Right ventricle myocardium (tissue), 1 donor: Measurements from ENCODE around the genes PTBP1 and ATP5F1D.

DNA sequence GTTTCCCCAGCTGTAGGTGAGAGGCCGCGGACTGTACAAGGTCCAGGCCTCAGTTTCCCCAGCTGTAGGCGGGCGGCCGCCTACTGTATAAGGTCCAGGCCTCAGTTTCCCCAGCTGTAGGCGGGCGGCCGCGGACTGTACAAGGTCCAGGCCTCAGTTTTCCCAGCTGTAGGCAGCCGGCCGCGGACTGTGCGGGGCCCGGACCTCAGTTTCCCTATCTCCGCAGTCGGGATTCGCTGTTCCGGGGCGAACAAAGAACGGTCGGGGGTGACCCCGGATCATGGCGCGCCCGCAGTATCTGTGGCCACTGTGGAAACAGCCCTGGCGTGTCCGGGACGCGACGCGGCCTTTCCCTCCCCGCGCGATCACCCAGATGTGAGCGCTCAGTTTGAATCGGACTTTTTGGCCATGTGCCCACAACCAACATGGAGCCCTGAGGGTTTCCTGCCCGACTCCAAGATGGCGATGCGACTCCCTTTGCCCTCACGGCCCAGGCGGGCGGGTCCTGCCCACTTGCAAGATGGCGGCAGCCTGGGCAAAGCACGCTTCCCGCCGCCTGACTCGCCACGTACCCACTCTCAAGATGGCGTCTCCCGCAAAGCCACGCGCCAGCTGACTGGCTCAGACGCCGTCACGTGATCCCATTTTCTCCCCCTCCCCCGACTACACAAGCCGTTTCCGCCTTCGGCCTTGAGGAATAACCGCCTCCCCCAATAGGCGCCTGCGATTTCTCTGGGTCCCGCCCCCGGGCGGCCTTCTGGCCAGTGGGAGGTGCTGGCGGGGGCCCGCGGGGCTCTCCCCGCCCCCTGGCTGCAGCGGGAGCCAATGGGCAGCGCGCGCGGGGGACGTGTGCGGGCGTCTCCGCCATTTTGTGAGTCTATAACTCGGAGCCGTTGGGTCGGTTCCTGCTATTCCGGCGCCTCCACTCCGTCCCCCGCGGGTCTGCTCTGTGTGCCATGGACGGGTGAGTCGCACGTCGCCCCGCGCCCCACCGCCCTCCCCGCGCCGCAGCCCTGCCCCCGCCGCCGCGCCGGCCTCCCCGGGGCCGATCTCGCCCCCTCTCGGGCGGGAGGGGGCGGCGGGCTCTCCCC, at the start of gene PTBP1:
TSS of gene PTBP1 (plus strand) at position 911 of the 1,091 bp plus-strand sequence.
- PRO-cap, 2 experiments, result peak in 2 of 2 experiments; most common plus-strand start position 911 of the sequence (in 2); most common minus-strand start position 427 of the sequence (in 2)

DNA sequence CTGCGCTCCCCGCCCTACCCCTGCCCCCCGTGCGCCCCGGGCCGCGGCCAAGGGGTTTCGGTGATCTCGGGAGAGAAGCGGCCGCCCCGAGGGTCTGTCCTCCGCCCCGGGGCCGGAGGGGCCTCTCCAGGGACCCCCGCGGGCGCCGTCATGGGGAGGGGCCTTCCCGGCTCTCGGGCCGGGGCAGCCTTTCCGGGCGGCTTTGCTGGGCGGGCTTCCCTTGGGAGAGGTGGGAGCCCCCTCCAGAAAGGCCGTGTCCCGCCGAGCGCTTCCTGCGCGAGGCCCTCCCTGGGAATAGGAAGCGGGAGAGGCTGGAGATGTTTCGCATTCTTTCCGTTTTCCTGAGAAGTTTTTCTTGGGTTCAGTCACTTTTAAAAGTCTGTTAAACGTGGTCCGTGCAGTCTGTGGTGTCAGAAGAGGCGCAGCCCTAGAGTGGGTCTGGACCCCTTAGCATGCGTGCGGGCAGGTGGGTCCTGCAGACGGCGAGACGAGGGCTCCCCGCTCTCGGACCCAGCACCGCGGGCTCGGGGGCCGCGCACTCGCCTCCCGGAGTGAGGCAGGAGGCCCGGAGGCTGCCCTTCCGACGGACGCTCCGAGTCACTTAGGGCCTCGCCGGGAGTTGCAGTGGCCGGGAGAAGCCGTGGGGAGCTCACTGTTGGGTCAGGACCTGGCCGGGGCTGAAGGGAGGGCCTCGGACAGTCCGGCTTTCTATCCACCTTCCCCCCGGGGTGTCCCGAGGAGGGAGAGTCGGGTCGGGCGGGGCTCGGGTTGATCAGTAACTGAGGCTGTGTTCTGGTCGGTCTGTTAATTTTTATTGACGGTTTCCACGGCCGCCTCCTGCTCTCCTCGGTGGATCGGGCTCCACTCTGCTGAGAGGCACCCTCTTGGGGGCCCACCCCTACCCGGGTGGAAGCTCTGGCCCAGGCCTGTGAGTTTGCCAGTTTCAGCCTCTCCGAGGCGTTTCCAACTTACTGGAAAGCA, 1.1 kb downstream of the PTBP1 start:
- PRO-cap, 2 experiments, result peak in 2 of 2 experiments; most common plus-strand start position 368 of the sequence (in 2); most common minus-strand start position 204 of the sequence (in 2)

DNA sequence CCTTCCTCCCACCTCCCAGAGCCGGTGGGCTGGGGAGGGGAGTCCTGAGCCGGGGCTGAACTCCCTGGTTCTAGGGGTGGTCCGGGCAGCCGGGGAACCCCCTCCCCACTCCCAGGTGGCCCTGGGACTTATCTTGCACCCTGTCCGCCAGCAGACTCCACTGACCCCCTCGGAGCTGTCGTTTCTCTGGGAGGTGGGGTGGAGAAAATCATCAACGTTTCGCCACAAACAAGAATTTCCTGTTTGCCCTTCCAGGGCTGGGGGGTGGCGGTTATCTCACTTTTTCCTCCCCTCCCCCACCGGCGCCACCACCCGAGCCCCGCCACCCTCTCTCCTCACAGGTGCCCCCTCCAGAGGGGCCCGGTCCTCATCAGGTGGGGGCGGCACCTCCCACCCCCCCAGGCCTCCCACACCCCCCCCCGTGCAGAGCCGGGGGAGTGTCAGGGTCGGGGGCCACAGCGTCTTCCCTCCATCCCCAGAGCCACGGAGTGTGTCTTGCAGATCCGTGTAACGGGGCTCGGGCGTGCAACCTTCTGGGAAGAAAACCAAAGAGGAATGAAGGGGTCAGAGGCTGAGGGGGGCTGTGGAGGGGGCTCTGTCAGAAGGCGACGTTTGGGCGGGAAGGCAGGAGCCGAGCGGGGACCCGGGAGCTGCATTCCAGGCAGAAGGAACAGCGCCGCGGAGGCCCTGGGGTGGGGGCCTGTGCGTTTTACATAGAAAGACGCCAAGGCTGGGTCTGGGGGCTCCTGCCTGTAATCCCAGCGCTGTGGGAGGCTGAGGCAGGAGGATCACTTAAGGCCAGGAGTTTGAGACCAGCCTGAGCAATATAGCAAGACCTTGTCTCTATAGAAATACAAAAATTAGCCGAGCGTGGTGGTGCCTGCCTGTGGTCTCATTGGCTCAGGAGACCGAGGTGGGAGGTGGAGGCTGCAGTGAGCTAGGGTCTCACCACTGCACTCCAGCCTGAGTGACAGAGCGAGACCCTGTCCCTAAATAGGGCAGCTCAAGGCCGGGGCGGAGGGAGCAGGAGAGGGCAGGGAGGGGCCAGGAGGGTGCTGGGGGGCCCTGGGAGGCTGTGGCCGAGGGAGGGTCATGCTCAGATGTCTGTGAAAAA, 27.6 kb downstream of the ARID3A start:
- PRO-cap, 2 experiments, result no peak in any of the 2 experiments

- PRO-cap, 2 experiments, result no peak in any of the 2 experiments
Observed at GRCh38 chr19:958821-959980, 24.9 kb upstream of the WDR18 start.

DNA sequence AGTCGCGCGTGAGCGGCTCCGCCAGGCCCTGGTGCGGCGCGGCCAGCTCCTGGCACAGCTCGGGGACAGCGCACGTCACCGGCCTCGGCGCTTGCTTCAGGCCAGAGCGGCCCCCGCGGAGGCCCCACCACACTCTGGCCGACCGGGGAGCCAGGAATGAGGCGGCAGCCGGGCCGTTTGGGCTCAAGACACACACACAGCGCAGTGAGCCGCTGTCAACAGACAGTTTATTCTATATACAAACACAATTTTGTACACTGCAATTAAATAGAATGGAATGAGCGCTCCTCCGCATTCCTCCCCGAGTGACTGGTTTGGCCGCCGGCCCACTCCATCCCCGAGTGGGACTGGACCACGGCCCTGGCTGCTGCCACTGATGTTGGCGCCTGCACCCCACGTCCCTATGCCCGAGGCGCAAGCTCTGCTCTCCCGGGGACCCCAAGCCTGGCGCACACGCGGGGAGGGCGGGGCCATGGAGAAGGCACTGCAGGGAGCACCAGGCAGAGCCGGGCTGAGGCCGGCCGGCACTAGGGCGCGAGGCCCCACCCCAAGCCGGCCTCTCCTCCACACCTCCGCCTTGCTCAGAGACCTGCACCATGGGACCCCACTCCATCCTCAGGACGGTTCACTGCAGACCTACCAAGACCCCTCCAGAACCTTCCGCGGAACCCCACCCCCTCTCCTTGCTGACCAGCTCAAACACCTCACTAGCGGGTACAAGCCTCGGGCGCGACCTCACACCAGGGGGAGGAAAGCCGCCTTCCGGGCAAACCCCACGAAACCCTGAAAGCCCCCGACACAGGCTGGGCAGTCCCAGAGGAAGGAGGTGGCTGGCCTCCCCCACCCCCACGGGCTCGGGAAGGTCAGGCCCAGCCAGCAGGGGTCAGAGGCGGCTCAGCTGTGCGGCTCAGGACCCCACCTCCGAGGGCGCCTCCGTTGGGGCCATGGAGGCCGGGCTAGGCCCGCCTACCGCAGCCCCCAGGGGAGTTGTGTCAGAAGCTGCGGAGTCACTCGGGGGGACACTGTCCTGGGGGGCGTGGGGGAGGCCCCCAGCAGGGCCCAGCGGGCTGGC, 9.6 kb downstream of the GRIN3B start:
- PRO-cap, 2 experiments, result no peak in any of the 2 experiments

DNA sequence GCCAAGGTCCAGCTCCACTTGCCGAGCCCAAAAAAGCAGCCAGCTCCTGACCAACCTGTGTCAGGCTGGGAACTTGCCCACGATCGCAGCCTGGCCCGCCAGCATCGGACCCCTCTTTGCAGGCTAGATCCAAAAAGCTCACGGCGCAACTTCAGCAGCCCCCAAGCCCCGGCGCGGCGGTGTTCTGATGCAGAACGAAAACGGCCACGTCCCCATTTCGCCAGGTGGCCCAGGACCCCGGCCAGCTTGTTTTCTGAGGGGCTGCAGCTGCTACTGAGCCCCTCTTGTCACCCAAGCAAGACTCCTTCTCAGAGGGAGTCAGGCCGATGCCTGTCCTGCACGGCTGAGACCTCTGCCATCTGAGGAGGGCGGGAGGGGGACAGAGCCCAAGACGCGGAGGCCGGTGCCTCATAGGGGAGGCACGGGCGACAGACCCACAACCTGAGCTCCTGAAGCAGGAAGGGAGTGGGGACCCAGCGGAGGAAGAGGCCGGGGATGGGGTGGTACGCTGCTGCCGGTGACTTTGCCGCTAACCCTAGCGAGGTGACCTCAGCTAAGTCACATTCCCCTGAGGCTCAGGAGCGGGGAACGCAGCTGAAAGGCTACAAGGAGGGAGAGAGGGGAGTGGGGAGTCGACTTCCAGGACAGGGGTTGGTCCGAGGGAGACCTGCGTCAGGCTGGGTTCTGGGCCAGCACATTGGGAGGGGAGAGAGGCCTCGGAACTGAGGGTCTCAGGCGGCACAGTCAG, 1.1 kb downstream of the TMEM259 start:
- PRO-cap, 2 experiments, result no peak in any of the 2 experiments

- PRO-cap, 2 experiments, result no peak in any of the 2 experiments
Observed at GRCh38 chr19:1032048-1032937, 5.9 kb downstream of the CNN2 start.

DNA sequence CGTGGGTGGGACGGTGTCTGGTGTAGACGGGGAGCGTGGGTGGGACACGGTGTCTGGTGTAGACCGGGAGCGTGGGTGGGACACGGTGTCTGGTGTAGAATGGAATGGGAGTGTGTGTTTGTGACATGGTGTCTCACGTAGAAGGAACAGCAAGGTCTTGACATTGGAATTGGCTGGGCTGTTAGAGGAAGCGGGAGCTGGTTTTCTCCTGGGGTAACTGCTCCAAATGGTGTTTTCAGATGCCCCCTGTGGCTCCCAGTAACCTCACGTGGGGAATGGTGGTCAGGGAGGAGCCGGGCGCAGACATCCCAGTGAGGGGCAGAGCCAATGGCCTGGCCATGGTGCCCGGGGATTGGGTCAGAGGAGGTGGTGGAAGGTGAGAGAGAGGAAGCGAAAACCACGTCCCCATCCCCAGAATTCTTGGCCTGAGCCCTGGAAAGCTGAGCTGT, 4.7 kb upstream of the ABCA7 start:
- PRO-cap, 2 experiments, result no peak in any of the 2 experiments

- PRO-cap, 2 experiments, result no peak in any of the 2 experiments
Observed at GRCh38 chr19:1071420-1071829, 4.5 kb downstream of the ARHGAP45 start.

GRCh38 chr19:1098312-1099212, 3.4 kb upstream of the POLR2E start:
- PRO-cap, 2 experiments, result peak in 1 of 2 experiments; most common plus-strand start chr19:1098547 (in 1)

- PRO-cap, 2 experiments, result peak in 2 of 2 experiments; most common plus-strand start chr19:1104650 (in 1); most common minus-strand start chr19:1104555 (in 2)
Observed at GRCh38 chr19:1104214-1105312, 769 bp downstream of the GPX4 start.

- PRO-cap, 2 experiments, result no peak in any of the 2 experiments
Observed at GRCh38 chr19:1109077-1110115, 5.6 kb downstream of the GPX4 start.

DNA sequence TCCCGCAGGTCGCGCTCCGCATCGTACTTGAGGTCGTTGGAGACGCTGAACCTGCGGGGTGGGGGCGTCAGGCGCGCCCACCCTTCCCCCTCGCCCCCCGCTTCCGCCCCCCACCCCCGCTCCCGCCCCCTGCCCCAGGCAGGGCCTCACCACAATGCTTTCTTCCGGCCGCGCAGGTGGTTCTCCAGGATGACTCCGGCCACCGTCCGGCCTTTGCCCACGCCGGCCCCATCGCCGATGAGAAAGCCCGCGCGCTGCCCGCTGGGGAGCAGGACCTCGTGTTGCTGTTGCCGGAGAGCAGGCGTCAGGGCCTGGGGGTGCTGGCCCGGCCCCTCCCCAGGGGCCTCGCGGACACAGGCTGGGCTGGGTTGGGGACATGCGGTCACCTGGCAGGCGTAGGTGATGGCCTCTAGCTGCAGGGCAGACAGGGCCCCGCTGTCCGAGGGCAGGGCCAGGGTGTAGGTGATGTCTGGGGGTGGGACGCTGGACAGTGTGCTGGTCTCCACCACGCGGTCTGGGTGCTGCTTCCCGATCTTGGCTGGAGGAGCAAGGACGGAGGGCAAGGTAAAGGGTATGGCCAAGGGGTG, 18.8 kb downstream of the GPX4 start:
- PRO-cap, 2 experiments, result no peak in any of the 2 experiments

- PRO-cap, 2 experiments, result no peak in any of the 2 experiments
Observed at GRCh38 chr19:1143781-1144286, 30.2 kb downstream of the SBNO2 start.

DNA sequence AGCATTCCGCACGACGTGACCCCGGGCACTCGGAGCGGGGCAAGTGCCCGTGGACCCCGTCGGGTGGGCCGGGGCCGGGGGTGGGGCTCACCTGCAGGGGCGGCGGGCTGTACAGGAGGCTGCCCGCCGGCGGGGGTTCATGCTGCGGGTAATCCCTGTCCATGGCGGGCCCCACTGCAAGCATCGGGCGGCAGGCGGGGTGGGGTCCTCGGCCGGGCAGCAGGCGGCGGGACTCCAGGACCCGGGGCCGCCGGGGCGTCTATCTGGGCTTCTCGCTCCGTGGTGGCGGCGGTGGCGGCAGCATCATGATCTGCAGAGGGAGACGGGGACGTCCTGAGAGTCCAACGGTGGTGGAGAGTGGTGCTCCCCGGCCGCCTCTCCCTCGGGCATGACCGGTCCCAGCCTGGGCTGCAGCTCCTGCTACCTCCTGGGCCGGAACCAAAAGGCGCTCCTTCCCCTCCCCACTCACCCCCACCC, 19.9 kb downstream of the SBNO2 start:
- PRO-cap, 2 experiments, result no peak in any of the 2 experiments

- PRO-cap, 2 experiments, result peak in 2 of 2 experiments; most common plus-strand start chr19:1155264 (in 2); most common minus-strand start chr19:1155160 (in 1)
Observed at GRCh38 chr19:1154570-1155940, 19.0 kb downstream of the SBNO2 start.

GRCh38 chr19:1163068-1163732, 10.9 kb downstream of the SBNO2 start:
- PRO-cap, 2 experiments, result peak in 2 of 2 experiments; most common plus-strand start chr19:1163451 (in 2); most common minus-strand start chr19:1163294 (in 1)

GRCh38 chr19:1213688-1214685, 8.4 kb downstream of the STK11 start:
- PRO-cap, 2 experiments, result no peak in any of the 2 experiments

GRCh38 chr19:1241305-1242025, at the start of gene ATP5F1D:
ATP5F1D (plus strand) TSS chr19:1241751.
- PRO-cap, 2 experiments, result peak in 2 of 2 experiments; most common plus-strand start chr19:1241784 (in 2); most common minus-strand start chr19:1241618 (in 1)

GRCh38 chr19:1246305-1246595, 2.1 kb upstream of the MIDN start:
- PRO-cap, 2 experiments, result no peak in any of the 2 experiments